Type B pancreatic cell (in vitro differentiated cells): ENCODE measurements around a stretch of chr15.

- PRO-cap: no peak
Measured at GRCh38 chr15:66500049-66500899, 2.7 kb upstream of the SNAPC5 start.

DNA sequence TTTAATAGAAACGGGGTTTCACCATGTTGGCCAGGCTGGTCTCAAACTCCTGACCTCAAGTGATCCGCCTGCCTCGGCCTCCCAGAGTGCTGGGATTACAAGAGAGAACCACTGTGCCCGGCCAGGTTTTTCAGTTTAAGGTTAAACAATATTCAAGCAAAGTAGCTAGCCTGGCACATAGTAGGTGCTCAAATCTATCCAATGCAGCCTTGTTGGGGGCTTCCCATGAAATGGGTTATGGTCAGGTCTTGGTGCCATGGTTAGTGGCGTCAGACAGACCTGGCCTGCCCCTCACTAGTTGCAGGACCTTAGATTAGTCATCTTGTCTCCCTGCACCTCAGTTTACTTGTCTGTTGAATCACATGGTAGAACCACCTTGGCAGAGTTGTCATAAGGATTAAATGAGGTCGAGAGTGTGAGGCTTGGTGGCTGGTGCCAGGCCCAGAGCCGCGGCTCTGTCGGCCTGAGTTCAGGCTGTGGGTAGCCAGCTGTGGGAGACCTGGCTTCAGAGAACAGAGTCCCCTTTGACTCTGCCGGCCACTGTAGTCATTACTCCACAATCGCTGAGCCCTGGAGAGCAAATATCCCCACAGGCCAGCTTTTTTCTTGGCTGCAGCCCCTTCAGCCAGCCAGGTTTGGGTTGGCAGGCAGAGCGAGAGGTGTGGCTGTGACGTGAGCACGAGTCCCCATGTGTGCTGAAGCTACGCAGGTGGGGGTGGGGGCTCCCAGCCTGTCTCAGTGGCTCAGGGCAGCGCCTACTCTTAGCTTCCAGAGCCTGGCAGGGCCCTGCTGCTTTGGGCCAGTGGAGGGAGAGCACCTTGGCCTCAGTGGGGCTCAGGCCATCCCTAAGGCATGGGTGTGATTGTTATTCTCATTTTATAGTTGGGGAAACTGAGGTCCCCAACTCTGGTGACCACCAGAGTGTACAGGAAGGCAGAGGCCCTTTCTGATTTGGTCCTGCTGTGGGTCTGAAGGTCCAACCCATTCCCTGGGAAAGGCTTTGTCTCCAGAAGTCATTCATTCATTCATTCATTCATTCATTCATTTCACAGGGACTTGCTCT lies 45.4 kb upstream of the LCTL start:
- PRO-cap: no peak

DNA sequence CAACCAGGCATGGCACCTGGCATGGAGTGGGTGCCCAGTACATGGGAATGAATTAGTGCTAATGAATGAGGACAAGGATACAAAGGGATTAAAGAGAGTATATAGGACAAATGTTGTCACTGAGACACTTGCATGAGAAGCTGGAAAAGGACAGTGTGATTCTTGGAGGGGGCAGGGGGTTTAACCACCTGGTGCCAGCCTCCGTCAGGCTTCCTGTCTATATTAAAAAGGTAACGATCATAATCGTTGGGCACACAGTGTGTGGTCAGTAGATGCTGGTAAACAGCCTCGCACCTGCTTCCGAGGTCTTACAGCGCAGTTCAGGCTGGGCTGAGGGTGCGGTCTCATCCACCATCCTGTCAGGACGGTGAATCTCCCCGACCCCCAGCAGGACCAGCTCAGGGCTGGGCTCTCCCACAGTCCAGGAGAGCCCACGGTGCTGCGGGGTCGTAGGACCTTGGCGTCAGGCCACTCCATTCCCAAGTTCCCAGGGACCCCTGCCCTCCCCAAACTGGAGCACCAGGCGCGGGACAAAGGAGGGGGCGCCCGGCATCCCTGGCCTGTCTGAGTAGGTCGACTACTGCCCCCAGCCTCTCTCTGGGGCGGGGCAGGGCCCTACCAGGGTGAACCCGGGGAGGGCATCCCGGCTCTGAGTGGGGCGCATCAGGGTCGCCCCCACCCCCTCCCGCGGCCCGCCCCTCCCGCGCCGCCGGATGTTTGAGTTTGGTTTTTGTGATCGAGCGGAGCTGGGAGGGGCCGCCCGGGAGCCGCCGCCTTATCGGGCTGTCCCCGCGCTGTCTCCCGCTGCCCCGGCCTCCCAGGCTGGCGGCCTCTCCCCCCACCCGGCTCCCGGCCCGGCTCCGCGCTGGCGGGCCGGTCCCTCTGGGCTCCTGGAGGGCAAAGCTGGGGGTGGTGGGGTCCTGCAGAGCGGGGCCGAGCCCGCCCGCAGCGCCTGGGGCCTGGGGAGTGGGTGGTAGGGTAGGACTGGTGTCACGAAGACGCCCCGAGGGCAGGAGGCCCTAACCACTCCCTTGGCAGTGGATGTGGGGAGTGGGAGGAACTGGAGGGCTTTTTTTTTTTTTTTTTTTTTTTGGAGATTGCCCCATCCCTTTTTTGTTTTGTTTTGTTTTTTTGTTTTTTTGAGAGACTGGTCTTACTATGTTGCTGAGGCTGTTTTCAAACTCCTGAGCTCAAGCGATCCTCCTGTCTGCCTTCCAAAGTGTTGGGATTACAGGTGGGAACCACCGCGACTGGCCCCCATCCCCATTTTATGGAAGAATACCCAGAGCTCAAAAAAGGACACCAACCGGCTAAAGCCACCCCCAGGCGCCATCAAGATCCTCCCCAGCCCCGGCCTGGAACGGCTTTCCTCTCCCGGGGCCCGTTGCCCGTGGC lies 47.3 kb upstream of the SMAD6 start:
- PRO-cap: unidirectional peak, minus-strand start at position 867 of the sequence

- PRO-cap: no peak
Measured at GRCh38 chr15:66708156-66708947, 6.3 kb downstream of the SMAD6 start.

DNA sequence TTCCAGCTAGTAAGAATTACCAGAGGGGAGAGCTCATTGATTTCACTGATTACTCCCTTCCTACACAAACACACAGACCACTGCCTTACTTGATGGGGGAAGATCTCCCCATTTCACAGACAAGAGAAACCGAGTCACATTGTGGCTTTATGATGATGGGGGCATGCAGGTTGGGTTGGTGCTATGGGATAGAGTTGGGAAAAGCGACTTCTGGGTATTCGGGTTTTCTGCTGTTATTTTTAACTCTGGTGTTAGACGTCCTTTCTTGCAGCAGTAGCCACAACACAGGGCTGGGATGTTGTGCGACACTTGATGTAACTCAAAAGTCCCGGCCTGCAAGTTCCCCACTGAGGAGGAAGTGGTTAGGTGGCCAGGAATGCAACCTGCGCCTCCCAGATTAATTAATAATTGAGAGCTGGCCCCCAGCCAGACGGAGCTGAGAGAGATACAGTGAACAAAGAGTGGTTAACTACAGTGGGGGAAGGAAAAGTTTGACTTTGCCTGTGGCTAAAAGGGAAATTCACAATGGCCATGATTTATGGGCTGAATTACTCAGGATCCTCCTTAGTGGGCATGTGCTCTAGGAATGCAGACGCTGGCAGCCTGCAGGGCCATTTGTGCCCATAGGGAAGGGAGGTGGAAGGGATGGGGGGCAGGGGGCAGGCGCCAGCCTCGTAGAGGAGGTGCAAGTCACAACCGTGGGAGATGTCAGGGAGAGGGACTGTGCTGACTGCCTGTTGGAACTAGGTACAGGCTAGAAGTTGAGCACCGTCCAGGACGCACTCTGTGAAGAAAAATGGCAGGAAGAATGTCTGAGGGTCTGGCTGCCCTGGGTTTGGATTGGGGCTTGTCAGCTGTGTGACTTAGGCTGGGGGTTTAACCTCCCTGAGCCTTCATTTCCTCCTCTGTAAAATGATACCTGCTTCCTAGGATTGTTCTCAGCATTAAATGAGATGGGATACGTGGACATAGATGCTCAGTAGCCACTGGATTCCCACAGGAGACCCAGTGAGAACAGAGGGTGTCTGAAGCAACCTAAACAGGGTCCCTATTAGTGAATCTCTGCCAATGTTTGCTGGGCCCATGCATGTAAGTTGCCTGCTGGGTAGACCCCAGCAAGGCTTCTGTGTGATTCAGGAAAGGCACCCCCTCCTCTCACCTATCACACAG lies 63.9 kb downstream of the SMAD6 start:
- PRO-cap: no peak

DNA sequence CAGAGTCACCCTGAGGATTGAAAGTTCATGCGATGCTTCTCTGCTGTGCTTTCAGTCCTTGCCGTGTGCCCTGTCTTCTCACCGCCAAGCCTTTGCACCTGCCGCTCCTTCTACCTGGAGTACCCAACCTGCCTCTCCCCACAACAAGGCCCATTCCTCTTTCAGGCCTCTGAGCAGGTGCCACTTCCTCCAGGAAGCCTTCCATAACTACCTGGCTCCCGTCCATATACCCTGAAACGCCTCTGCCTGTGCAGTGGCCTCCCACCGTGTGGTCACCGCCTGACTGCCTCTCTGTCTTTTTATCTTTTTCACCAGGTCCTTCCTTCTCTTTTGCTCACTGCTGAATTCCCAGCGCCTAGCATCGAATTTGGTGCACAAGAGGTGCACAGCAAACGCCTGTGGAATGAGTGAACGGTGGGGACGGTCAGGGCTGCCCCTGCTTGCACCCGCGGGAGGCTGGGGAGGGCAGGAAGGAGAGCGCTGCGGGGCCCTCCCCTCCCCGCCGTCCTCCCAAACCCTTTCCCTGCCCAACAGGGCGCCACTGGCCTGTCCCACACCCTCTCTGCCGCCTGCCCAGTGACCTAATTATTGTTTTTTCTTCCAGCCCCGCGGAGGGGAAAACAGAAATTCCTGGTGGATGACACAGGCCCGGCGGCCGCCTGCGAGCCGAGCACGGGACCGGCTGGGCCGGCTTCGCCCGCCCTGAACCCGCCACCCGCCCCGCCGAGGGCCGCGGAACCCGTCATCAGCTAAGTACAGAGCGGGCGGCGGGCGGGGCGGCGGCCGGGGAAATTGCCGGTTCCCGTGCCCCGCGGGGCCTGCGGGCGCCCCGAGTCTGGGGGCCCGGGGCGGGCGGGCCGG lies 140.0 kb downstream of the SMAD6 start:
- PRO-cap: bidirectional peak, plus-strand start at position 758 of the sequence, minus-strand start at position 537 of the sequence

- PRO-cap: no peak
Measured at GRCh38 chr15:66877729-66878477, 175.9 kb downstream of the SMAD6 start.

DNA sequence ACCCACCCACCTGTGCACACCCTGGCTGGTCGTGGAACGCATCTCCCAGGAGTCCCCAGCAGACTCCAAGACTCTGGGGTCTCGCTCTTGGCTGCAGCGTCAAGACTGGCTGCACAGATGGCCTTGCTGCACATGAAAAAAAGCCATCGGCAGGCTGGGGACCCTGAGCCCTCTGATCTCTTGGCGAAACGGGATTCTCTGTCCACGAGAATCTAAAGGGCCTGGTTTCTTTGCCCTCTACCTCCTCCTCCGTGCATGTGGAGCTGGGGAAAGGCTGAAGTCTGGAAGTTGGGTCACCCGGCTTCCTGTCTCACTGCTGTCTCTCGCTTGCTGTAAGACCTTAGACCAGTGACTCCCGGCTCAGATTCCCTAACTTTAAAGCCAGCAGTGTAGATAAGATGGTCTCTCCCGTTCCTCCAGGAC lies 31.5 kb upstream of the SMAD3 start:
- PRO-cap: no peak

DNA sequence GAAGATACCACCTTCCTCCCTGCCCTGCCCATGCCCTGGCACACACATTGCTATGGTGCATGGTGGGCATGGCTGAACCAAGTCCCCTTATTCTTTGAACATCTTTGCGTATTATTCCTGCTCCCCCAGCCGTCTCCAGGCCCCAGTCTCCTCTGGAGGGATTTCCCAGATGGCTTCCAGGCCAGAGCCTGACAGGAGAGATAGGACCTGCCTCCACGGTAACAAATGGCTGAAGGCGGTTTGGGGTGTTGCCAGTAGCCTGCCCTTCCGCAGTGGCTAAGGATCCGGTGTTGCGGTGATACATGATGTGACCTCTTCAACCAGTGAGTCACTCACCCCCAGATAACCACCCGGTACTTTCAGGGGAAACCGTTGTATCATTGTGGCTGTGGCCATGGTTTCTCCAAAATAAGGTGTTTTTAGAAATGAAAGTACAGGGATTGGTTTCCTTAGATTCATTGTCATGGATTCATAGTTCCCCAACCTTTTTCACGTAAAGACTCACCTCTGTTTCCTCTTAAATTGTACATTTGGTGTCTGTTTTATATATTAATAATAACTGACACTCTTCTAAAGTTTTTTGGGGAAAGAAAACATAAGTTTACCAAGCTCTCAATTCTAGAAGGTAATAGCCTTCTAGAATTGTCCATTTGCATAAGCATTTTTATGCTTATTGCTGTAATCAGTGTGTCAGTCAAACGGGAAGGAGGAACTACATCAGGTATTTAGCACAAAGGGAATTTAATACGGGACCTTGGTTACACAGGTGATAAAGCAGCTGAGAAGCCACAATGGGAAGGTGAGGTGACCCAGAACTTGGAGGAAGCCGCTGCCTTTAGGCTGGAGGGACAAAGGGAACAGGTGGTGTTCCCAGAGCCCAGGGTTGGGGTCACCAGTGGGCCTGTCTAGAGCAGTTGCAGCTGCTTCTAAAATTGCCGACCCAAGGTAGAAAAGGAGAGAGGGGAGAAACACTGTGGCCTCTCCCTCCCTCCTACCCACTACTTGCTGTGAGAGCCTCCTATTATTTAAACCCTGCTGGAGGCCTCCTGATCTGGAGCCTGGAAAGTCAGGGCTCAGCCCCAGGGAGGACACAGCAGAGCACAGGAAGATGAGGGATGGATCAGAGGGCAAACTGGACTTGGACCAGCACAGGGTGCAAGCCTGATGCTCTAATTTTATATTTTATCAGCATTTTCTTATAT lies 26.1 kb downstream of the SMAD3 start:
- PRO-cap: no peak

GRCh38 chr15:67104978-67106140 lies 40.0 kb downstream of the SMAD3 start:
- PRO-cap: no peak

DNA sequence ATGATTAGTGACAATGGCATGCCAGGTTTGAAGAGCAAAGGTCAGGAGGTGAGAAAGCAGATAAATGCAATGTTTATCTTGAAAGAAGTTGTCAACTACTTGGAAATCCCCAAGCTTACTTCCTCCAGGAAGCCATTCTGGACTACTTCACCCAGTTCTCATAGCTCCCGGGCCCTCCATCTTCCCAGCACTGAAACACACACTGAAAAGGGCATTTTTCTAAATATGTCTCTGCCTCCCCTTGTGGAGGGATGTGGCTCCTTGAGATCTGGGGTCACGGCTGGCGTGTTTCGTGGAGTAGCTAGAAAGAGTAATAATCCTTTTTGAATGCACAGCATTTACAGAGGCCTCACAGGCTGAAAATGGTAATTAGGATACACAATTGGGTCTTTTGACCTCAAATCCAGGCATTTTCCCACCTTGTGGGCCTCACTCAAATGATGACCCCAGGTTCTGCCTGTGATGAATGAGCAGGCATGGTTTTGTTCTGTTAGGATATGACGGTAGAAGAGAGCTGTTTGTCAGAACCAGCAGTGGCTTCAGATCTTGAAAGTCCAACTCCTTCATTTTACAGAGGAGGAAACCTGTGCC lies 51.6 kb downstream of the SMAD3 start:
- PRO-cap: no peak

GRCh38 chr15:67137672-67138688 lies 72.6 kb downstream of the SMAD3 start:
- PRO-cap: no peak

- PRO-cap: no peak
Measured at GRCh38 chr15:67140466-67141106, 75.2 kb downstream of the SMAD3 start.

- PRO-cap: no peak
Measured at GRCh38 chr15:67165305-67165900, 89.1 kb downstream of the AAGAB start.

- PRO-cap: no peak
Measured at GRCh38 chr15:67176642-67176993, 77.8 kb downstream of the AAGAB start.

- PRO-cap: no peak
Measured at GRCh38 chr15:67522049-67522673, 1.2 kb downstream of the C15orf61 start.

DNA sequence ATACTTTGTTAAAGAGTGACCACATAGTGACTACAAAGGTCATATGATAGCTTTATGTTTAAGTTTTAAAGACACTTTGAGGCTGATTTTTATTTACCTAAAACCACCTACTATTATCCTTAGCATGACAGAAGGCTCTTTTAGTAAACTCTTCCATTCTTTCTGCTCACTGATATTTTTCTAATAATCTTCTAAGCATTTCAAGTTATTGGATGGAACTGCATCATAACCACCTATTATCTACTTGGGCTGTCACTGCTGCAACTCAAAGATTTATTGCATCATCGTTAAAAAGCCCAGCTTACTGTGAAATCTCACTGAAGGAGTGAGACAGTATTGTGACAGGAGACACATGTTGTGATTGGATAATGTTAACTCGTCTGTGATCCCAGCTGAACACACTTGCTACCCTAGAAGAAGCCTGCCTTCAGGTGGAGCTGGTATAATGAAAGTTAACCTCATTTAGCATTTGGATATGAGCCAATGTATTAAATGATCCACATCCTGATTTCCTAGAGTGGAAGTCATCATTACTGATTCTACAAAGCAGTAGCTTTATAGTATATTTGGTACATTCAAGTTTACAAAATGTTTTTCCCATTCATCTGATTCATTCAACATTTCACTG lies 138.1 kb downstream of the MAP2K5 start:
- PRO-cap: no peak

- PRO-cap: no peak
Measured at GRCh38 chr15:67706139-67706631, 119.1 kb upstream of the SKOR1 start.

DNA sequence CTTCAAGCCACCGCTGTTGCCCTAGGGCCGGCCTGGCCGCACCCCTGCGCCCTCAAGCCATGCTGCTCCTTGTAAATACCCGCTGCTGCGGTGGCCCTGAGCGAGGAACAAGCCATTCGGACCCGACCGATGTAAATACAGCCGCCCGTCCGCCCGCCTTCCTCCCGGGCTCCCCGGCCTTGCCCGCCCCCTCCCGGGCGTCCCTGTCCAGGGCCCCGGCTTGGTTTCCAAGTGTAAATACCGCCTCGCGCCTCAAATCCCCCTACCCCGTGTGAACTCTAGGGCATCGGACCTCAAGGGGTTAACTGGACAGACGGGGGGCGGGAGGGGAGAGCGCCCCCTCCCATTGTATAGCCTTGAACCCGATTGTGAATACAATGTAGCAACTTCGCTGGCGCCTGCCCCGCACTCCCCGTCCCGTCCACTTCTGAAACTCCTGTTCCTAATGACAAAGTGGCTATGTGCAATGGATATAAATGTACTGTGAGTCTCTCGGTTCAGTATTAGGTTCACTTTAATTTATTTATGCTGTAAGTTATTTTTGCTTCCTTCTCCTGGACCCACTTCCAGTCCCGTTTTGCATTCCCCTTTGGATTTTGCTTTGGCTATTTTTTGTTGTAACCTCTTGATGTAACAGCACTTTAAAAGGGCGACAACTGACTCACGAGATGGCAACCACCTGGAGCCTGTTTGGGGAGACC lies 8.7 kb downstream of the SKOR1 start:
- PRO-cap: no peak

- PRO-cap: no peak
Measured at GRCh38 chr15:67839502-67840223, 14.4 kb downstream of the SKOR1 start.